Natural killer cell (primary cell): ENCODE measurements around the genes C12orf75, RFX4, RIC8B and TMEM263.

DNA sequence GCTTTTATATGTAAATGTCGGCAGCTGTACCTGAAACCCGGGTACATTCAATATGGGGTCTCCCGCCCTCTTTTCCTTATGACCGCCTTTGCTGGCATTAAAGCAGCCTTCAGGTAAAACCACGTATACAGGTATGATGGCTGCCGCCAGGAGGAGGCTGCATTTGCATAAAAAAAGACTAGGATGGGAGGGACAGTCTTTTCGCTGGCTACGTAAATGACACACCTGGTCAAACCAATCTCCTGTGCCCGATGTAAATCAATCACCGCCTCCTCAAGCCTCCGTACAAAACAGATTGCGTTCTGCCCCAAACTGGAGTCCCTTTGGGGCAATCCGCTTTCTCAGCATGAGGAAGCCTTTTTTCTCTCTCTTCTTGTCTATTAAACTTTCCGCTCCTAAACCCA is 8.1 kb upstream of the ALDH1L2 start:
- PRO-cap, result no peak

GRCh38 chr12:105191913-105192857 is 43.8 kb downstream of the APPL2 start:
- PRO-cap, result no peak

- PRO-cap, result no peak
Measured at GRCh38 chr12:105206423-105207509, 29.2 kb downstream of the APPL2 start.

GRCh38 chr12:105330040-105331308 is at the start of gene C12orf75:
Gene C12orf75, plus strand, starts transcription at chr12:105330691.
- PRO-cap, result unidirectional peak, plus-strand start at chr12:105330086; bidirectional peak, plus-strand start at chr12:105330353, minus-strand start at chr12:105330318; bidirectional peak, plus-strand start at chr12:105330764, minus-strand start at chr12:105330516; bidirectional peak, plus-strand start at chr12:105330841, minus-strand start at chr12:105330793

GRCh38 chr12:105331745-105332216 is 1.3 kb downstream of the C12orf75 start:
- PRO-cap, result no peak

- PRO-cap, result no peak
Measured at GRCh38 chr12:105443967-105444436, 113.5 kb downstream of the C12orf75 start.

DNA sequence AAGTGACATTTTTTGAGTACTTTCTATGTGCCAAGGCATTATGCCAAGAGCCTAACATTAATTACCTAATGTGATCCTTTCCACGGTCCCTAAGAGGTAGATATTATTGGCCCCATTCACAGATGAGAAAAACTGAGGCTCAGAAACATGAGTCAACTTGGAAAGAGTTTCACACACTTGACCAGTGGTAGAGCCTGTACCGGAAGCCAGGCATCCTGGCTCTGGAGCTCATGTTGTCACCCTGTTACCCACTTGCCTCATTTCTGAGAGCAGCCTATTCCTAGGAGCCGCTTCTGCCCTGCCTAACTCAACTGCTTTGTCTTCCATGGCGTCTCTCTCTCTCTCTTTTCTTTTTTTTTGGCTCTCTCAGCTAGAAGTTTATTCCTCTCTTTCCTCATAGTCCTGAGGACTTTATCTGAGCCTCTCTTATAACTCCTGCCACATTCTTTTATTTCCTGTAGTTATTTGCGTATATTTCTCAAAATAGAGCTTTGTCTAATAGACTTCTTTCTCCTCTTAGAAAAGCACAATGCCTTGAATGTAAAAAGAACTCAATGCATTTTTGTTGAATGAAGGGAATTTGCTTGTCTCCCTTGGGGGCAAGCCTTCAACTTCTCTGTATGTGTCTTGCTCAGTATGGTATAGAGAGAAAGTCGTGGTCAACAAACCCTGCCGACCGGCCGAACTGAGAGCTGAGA is 136.2 kb downstream of the C12orf75 start:
- PRO-cap, result no peak

DNA sequence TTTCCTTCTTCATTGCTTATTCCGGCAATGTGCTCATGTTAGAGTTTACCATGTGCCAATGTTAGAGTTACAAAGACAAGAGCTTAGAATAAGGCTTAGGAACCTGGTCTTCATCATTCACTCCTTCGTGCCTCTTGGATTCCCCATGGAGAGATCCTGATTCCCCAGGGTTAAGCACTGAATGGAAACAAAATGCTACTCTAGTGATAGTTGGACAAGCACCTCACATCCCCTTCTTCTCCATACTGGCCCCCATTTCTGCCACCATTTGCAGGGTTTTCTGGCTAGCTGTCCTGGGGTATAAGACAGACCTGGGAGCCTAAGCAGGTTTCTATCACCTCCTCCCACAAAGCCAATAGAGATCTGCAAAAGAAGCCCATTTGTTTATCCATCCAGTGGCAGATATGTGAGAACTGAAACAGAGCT is 244.2 kb downstream of the C12orf75 start:
- PRO-cap, result no peak

- PRO-cap, result no peak
Measured at GRCh38 chr12:105737925-105738629, 400.7 kb downstream of the NUAK1 start.

DNA sequence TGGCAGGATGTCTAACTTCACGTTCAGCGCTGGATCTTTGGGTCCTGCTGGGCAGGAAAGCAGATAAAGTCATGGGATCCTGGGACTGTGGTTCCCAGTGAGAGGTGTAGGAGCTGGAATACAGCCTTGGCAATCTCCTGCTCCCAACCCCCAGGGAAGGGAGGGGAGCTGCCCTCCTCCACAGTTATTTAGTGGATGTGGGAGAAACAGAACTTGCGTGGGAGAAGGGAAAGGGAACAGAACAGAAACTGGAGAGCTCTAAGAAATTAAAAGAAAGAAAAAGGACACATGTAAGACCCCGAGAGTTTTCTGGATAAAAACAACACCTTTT is 36.9 kb downstream of the NUAK1 start:
- PRO-cap, result no peak

DNA sequence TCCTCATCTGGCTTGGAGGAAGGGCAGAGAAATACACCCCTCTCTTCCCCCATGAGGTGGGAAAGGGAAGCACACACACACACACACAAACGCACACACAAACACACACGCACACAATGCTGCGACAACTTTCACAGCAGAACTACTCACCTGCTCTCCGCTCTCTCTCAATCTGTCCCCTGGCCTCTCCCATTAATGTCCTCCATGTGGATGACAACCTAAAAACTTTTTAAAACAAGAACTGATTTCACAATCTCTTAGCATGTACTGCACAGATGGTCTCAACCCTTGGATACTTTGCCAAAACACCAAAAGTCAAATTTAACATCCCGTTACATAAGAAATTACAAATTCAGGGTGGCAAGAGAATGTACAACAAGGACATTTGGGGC is 49.7 kb downstream of the CKAP4 start:
- PRO-cap, result no peak

- PRO-cap, result no peak
Measured at GRCh38 chr12:106279448-106280026, 23.0 kb upstream of the TCP11L2 start.

DNA sequence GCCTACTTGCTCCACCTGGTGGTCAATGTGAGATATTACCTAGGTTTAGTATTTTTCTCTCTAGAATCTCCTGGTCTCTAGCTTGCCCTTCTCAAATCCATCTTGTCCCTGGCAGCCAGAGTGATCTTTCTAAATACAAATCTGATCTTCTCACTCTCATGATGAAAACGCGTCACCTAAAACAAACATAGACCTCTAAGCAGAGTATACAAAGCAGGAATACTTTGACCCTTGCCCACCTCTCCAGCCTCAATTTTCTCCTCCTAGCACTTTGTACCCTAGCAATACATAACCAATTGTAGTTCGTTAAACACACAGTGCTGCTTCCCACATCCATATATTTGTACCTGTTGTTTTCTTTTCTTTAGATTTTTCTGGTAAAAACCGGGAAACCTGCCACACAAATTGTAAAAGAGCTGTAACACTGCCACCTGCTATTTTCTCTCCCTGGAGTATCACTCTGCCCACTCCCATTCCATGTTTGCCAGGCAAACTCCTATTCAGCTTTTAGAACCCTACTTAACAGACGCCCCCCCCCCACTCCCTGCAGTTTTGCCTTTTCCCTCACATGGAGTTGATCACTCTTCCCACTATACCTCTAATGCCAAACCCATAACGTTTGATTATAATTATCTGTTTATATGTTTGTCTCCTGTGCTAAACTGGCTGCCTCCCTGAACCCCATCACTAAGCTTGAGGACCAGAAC is 19.8 kb upstream of the TCP11L2 start:
- PRO-cap, result no peak

GRCh38 chr12:106301229-106301632 is 1.3 kb upstream of the TCP11L2 start:
- PRO-cap, result no peak

GRCh38 chr12:106582522-106583263 is at the start of gene RFX4:
Gene RFX4, plus strand, starts transcription at chr12:106583004.
- PRO-cap, result no peak

DNA sequence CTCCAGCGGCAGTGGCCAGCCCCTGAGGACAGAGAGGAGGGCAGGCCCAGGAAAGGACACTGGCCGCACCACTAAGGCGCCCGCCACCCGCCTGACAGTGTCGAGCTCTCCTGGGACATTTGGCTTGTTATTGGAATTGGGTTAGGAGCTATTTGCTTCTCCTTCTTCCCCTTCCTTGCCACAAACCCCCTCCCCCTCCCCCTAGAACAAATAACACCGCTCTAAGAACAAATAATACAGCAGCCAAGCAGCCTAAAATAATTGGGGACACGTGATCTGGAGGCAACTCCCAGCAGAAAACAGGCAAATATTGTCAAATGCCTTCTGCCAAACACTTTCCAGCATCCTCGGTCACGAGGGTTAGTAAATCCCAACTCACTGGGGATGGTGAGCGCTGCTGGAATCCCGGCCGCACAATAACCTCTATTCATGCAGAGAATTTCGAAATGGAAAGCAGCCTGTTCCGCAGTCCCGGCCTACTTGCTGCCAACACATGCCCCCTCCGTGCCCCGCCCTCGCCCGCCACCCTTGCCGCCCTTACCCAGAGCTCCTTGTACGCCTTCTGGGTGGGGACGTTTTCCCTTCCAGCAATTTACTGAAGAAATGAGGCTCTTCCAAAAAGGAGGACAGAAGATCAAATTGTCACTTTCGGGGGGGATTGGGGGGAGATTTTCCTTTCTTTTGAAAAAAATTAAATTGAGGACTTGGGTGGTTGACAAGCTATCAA is 62.2 kb downstream of the RFX4 start:
- PRO-cap, result no peak

- PRO-cap, result no peak
Measured at GRCh38 chr12:106759978-106760765, 14.3 kb upstream of the RIC8B start.

- PRO-cap, result unidirectional peak, plus-strand start at chr12:106774291; unidirectional peak, plus-strand start at chr12:106774350; bidirectional peak, plus-strand start at chr12:106774580, minus-strand start at chr12:106774511
Measured at GRCh38 chr12:106774197-106775180, at the start of gene RIC8B. Gene RIC8B, plus strand, starts transcription at chr12:106774682.

GRCh38 chr12:106955589-106956498 is at the start of gene TMEM263:
Gene TMEM263, plus strand, starts transcription at chr12:106955907.
- PRO-cap, result bidirectional peak, plus-strand start at chr12:106955907, minus-strand start at chr12:106955445; bidirectional peak, plus-strand start at chr12:106956281, minus-strand start at chr12:106956008

DNA sequence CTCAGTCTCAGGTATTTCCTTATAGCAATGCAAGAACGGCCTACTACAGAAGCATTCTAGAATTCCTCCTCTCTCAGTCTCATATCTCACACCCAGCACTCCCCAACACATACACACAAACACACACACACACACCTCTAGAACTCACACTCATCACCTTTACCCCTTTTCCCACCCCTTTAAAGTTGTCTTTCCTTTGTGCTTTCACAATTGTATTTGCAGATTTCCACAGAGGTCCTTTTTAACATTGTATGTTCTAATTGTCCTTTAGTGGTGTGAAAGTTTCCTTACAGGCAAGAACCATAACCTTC is 16.4 kb downstream of the CRY1 start:
- PRO-cap, result no peak